Right lobe of liver (tissue), 4 donors: Measurements from ENCODE around the gene HS3ST4.

GRCh38 chr16:21629514-21630023 is 22.8 kb downstream of the IGSF6 start:
- PRO-cap, 4 experiments: no peak in any of the 4 experiments
- RAMPAGE, long total RNA, 2 experiments: no peak in any of the 2 experiments

GRCh38 chr16:21837205-21837652 is 20.3 kb downstream of the NPIPB4 start:
- PRO-cap, 4 experiments: no peak in any of the 4 experiments
- RAMPAGE, long total RNA, 2 experiments: no peak in any of the 2 experiments

- PRO-cap, 4 experiments: peak in 1 of 4 experiments; most common plus-strand start chr16:21979131 (in 1)
- RAMPAGE, long total RNA, 2 experiments: no peak in any of the 2 experiments
Measured at GRCh38 chr16:21978912-21979373, 22.0 kb downstream of the PDZD9 start.

- PRO-cap, 4 experiments: no peak in any of the 4 experiments
- RAMPAGE, long total RNA, 2 experiments: no peak in any of the 2 experiments
Measured at GRCh38 chr16:22410118-22410773, 35.8 kb upstream of the CDR2 start.

DNA sequence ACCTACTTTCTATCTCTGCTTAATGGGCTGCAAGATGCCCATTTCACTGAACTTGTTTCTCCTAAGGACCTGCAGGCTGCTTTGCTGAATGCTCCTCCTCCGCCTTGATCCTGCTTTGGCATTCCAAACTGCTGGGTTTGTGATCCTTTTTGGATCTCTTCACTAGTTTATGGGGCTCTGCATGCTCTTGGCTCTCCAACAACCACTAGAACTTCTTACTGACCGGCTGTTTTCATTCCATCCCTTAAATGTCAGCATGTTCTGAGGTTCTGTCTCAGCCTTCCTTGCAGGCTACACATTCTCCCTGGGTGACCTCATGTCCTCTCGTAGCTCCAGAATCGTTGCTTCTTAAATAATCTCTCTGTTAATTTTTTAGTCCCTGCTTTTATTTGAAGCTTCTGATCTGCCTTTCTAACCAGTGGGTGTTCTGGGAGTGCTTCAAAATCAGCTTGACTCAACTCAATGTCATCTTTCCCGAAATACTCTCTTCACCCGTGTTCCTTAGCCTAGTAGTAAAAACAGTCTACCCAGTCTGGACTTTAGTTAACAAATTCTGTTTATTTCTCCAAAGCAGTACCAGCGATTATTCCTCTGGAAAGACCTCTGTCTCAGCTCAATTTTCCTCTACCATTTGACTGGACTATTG is 119.0 kb upstream of the HS3ST2 start:
- PRO-cap, 4 experiments: no peak in any of the 4 experiments
- RAMPAGE, long total RNA, 2 experiments: no peak in any of the 2 experiments

DNA sequence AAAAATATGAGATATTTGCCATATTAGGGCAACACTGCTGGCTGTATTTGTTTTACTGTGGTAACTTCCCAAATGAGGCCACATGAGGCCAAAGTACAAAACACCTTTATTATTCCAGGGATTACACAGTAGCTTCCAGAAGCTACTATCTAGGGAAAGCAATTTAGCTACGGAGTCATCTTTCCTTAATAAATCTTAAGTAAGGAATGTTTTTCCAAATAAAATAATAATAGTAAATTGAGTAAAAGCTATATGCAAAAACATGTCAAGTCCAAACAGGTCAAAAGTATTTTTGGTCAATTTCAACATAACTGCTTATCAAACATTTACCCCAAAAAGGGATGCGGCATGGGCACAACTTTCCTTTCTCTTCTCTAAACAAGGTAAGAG is 44.7 kb downstream of the USP31 start:
- PRO-cap, 4 experiments: peak in 4 of 4 experiments; most common plus-strand start position 138 of the sequence (in 4); most common minus-strand start position 369 of the sequence (in 1)
- RAMPAGE, long total RNA, 2 experiments: no peak in any of the 2 experiments

DNA sequence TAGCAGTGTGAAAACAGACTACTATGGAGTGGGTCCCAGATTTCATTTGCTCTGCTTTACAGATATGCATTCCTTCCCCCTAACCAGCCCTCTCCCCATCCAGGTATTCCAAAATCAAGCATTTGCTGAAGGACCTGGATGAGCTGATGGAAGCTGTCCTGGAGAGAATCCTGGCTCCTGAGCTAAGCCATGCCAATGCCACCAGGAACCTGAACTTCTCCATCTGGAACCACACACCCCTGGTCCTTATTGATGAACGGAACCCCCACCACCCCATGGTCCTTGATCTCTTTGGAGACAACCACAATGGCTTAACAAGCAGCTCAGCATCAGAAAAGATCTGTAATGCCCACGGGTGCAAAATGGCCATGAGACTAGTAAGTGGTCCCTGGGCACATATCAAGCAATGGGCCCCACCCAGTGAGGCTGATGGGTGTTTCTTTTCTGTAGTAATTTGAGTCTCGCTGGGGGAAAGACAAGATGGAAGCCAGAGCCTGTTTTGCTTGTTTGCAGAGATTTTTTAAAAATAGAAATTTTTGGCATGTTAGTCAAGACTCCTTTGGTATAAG is 50.7 kb downstream of the SCNN1B start:
- PRO-cap, 4 experiments: no peak in any of the 4 experiments
- RAMPAGE, long total RNA, 2 experiments: no peak in any of the 2 experiments

GRCh38 chr16:23393127-23393515 is 59.9 kb downstream of the COG7 start:
- PRO-cap, 4 experiments: no peak in any of the 4 experiments
- RAMPAGE, long total RNA, 2 experiments: no peak in any of the 2 experiments

DNA sequence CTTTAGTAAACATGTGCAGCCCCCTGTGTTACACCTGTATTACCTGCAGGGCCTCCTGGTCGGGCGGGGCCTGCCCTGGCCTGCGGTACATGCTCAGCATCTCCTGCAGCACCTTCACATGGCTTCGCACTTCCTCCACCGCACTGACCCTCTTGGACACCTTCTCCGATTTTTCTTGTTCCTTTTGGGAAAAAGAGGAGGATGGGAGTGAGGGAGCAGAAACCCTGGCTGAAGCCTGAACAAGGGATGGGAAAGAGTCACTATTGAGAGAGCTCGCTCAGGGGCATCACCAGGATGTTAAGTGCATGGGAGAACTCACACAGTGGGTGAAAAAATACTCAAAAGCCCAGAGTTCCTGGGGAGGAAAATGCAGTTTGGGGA is 24.3 kb downstream of the GGA2 start:
- PRO-cap, 4 experiments: no peak in any of the 4 experiments
- RAMPAGE, long total RNA, 2 experiments: no peak in any of the 2 experiments

- PRO-cap, 4 experiments: no peak in any of the 4 experiments
- RAMPAGE, long total RNA, 2 experiments: no peak in any of the 2 experiments
Measured at GRCh38 chr16:23505972-23507380, 3.8 kb downstream of the GGA2 start.

DNA sequence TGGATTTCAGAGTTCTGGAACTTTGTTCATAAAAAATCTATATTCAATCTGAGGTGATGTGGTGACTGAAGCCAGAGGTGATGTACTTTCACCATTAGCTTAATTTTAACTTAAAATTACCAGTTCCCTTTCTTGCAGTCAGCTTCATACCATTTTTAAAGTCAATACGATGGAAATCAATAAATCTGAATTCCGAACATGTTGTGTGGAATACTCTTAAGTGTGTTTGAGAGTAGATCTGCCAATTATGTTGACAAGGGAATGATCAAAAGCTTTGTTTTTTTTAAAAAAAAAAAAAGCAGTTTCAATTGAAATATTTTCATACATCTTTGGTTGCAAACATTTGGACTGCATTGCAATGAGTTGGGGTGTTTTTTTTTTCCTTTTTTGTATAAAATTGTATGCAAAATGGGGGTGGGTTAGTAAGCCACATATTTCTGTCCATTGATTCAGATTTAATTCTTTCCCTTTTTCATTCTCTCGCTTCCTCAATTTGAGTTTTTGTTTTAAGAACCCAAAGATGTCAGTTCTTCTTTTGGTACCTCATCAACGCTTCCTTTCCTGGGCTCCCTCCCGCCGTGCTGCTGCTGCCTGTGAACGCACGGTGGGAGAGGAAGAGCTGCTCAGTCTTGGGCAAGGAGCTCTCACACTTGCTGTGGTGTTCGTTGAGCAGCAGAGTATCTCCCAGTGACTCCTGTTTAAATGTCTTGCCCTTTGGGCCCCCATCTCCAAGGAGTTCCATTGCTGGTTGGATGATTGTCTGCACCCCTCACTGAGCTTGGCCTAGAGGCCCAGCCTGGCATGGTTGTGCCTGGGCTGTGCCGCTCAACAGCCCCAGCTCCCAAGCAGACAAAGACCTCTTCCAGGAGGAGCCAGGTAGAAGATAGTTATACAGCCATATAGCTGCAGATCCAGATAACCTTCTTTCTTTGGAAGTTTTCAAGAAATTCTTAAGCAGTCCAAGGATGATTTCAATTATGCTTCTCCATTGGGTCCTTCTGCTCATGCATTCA is 13.4 kb downstream of the UBFD1 start:
- PRO-cap, 4 experiments: no peak in any of the 4 experiments
- RAMPAGE, long total RNA, 2 experiments: no peak in any of the 2 experiments

DNA sequence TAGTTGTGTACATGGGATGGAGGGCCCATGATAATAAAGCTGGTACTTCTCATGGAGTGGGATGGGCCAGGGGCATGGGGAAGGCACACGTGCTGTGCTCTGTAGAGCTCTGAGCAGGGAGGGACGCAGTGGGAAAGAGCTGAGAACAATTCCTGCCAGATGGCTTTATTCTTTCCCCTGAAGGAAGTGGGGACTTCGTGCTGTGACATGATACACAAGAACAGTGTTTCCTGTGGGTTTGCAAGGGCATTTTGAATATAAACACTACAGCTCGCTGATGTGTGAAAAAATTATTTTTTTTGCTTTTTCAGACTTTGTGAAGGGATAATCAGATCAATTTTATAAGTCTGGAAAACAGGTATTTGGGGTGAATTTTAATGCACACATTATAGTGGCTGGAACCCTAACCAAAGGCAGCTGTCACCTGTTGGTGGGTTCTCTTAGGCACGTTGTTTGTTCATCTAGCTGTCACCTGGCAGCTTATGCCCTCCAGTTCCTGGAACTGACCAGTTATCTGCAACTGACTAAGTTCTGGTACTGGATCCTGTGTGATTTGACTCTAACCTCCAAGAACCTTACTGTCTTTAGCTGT is 61.4 kb downstream of the PRKCB start:
- PRO-cap, 4 experiments: no peak in any of the 4 experiments
- RAMPAGE, long total RNA, 2 experiments: no peak in any of the 2 experiments

DNA sequence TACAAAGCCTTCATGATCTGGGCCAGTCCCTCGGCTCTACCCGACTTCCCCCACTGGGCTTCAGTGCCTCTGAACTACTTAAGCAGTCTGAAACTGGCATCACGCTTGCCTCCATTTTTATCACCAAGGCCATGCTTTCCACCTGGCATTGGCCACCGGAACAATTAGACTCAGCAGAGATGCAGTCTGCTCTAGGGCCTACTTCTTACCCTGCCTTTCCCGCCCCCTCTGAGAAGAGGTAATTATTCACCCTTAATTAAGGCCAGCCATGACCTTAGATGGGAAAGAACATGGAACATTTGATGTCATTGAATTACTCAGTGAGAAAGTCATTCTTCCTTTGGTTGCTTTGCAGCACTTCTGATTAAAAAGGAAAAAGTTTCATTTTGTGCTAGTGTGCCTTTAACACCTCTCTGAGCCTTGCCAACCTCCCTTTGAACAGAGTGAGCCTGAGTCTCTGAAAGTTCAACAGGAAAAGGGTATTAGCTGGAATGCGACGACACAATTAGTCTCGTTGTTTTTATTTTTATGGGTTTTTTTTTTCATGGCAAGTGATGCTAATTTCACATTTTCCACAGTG is 60.9 kb upstream of the TNRC6A start:
- PRO-cap, 4 experiments: no peak in any of the 4 experiments
- RAMPAGE, long total RNA, 2 experiments: no peak in any of the 2 experiments

- PRO-cap, 4 experiments: no peak in any of the 4 experiments
- RAMPAGE, long total RNA, 2 experiments: no peak in any of the 2 experiments
Measured at GRCh38 chr16:24670441-24671695, 58.6 kb upstream of the TNRC6A start.

- PRO-cap, 4 experiments: peak in 4 of 4 experiments; most common plus-strand start chr16:24730421 (in 1); most common minus-strand start chr16:24730111 (in 2)
- RAMPAGE, long total RNA, 2 experiments: no peak in any of the 2 experiments
Measured at GRCh38 chr16:24729996-24730520, 607 bp downstream of the TNRC6A start.

- PRO-cap, 4 experiments: peak in 3 of 4 experiments; most common plus-strand start chr16:24777013 (in 2); most common minus-strand start chr16:24776985 (in 3)
- RAMPAGE, long total RNA, 2 experiments: no peak in any of the 2 experiments
Measured at GRCh38 chr16:24776699-24777185, 47.3 kb downstream of the TNRC6A start.

DNA sequence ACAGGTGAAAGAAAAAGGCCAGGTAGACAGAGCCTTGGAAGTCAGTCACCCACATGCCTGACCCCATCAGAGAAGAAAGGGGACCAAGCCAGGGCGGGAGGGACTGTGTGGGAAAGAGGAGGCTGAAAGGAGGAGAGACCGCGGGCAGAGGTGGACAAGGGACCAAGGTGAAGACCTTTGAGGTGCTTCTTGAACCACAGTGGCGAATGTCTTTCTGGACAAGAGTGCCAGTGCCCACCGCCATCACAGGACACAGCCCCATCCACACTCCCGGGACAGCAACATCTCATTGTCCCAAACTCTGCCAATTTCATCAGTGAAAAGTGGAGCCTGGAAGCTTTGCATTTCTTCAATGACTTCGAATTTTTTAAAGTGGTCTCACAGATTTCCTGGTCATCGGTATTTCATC is 16.4 kb downstream of the ARHGAP17 start:
- PRO-cap, 4 experiments: no peak in any of the 4 experiments
- RAMPAGE, long total RNA, 2 experiments: no peak in any of the 2 experiments

DNA sequence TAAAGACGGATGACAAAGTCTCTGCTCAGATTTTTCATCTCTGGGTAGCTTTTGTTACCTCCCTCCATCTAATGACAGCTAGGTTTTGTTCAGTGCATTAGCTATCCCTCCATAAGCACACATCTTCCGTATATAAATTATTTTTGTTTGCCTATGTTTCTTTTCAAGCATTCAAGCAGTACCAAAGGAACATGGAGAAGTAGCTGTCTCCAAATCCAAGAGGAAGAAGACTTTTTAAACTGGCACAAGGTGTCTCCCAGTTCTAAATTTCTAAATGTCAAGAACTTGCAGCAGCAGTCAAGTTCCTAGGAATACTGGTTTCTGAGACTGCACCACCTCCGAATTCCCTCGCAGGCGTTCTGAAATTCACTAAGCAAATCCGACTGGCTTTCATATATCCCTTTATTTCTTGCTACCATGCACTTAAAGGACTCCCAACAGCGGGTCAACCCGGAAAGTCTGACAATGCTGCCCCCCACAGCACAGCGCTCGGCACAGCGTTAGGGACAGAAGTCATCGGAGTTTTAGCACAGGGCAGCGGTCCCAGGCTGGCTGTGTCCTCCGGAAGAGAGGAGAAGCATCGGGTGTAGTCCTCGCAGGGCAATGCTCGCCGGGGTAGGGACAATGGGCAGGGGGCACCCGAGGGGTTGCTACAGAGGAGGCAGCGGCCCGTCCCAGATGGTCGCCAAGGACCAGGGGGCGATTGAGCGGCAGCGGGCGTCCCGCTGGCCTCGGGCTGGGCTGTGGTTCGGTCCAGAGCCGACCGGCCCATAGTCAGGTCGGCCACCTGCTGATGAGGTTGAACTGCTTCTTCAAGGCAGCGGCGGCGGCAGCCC is 5.1 kb upstream of the LCMT1 start:
- PRO-cap, 4 experiments: peak in 4 of 4 experiments; most common plus-strand start position 509 of the sequence (in 3); most common minus-strand start position 461 of the sequence (in 3)
- RAMPAGE, long total RNA, 2 experiments: no peak in any of the 2 experiments

DNA sequence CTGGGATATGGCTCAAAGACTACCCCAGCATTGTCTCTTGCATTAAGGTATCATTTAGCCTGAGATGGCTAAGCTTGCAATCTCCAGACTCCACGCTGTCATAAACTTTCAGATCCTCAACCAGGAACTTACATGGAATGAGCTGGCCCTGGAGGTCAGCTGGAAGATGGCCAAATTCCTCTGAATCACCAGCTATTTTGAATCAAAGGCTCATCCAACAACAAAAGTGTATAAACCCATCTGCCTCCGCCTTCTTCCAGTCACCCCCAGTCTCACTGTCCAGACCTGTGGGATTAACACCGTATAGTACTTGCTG is 2.0 kb upstream of the LCMT1 start:
- PRO-cap, 4 experiments: peak in 2 of 4 experiments; most common plus-strand start position 239 of the sequence (in 1); most common minus-strand start position 102 of the sequence (in 2)
- RAMPAGE, long total RNA, 2 experiments: no peak in any of the 2 experiments

- PRO-cap, 4 experiments: no peak in any of the 4 experiments
- RAMPAGE, long total RNA, 2 experiments: no peak in any of the 2 experiments
Measured at GRCh38 chr16:25691334-25692212, at the start of gene HS3ST4. Gene HS3ST4 (plus strand): TSS chr16:25691959.